Islet of Langerhans (tissue), 1 donor: ENCODE measurements around a stretch of chr11.

GRCh38 chr11:57781351-57782022, 19.9 kb downstream of the CTNND1 start:
- RRBS, result no CpG with 5 or more reads among the region's 3 CpGs

DNA sequence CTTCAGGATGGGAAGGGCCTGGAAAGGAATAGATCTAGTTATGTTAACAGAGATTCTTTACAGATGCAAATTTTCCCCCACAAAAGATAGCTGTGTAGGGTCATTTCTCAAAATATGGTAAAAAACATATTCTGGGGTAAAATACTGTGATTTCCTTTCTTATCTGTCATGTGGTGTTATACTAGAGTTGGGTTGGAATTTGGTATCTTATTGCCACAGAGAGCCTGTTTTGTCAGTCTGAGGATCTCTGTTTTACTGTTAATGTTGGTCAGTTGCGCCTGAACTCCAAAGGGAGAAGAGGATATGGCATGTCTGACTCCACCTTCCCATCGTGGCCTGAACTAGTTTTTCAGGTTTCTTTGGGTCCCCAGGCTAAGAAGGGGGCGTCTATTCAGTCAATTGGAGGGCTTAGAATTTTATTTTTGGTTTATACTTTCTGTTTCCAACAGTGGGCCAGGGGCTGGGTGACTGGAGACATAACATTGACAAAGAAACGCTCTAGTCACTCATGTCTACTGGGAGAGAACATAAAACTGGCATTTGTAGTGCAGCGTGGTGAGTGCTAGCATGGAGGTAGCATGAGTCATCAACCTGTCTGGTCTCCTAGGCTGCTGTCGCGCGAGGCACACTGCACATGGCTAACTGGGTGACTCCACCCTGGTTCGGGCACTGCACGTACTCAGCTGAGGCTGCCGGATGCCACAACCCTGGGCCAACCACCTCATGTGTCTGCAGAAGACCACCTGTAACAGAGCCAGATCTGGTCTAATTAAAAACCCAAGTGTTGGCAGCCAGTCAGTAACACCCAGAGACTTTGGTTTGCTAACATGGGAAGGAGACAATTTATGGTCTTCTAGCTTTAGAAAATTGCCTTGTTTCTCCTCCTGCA, 120.1 kb upstream of the OR9Q1 start:
- RRBS, result no CpG with 5 or more reads among the region's 11 CpGs

- RRBS, result 5% methylated on average over 5 of the region's 43 CpGs
Measured at GRCh38 chr11:58577938-58578654, 767 bp upstream of the ZFP91 start.

GRCh38 chr11:58579326-58580582, 891 bp downstream of the ZFP91 start:
- RRBS, result 3% methylated on average over 21 of the region's 67 CpGs

DNA sequence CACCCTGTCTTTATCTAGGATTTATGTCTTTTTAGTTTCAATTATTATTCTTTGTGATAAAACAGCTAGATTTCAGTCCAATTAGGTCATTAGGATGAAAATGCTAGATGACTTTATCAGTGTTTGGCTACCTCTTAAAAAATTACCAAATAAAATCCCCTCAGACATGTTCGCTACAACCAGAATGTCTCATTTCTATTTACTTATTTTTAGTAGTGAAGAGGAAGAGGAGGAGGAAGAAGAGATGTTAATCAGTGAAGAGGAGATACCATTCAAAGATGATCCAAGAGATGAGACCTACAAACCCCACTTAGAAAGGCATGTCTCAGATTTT, 11.8 kb upstream of the CNTF start:
- RRBS, result no CpG with 5 or more reads among the region's 1 CpG

DNA sequence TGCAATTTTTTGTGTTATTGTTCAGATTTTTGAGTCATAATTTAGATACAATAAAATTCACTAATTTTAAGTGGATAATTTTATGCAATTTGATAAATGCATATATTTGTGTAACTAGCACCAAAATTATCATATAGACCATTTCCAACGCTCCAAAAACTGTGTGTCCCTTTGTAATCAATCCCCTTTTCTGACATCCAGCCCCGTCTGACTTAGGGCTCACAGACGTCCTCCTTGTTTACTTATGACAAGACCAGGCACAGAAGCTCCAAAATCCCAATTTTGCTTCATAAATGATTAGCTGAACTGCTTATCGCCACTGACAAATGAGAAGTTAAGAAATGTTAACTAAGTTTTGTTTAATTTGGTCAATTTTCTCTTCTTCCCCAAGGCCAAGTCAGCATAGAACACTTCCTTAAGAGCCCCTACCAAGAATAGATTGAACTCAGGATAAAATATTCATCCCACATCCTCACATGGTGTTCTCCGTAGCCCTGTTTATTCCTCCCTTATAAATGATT, 30.6 kb upstream of the GLYAT start:
- RRBS, result no CpG with 5 or more reads among the region's 5 CpGs

- RRBS, result no CpG with 5 or more reads among the region's 22 CpGs
Measured at GRCh38 chr11:58900895-58901501, 38.3 kb upstream of the GLYATL1 start.

DNA sequence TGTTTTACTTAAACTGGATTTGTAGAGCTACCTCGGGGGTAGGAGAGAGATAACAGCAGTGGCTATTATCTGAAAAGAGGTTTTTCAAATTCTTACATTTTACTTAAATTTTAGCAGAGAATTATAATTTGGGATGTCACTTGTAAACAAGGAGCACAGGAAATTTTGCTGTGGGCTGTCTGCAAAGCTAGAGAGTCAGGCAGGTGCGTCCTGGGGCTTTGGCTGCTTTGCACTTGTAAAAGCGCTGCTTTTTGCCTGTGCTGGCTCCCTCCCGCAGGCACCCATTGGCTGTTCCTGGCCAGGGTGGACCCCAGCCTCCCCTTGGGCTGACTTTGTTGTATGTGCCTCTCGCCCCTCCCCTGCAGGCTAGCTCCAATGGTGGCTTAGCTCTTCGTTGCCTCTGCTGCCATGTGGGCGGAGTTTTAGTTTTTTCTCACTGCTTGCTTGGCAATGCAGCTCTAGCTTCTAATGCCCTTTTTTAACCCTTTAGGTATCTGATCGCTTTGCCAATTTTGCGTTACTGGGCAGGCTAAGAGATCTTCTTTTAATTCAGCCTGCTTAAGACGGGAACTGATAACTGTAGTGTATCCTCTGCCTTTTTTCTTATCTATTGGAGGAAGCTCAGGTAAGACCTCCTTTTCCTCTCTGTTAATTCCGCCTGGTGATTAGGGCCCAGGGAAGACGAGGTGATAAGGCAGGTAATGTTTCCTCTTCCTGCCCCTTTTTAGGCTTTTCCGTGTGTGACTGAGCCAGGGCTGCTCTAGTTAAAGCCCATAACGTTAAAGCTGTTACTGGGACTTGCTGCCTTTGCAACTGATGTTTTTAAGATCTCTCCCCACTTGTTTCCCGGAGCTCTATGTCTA, 11.9 kb upstream of the GLYATL1 start:
- RRBS, result no CpG with 5 or more reads among the region's 15 CpGs

- RRBS, result no CpG with 5 or more reads among the region's 19 CpGs
Measured at GRCh38 chr11:59172700-59173028, 732 bp downstream of the DTX4 start.

- RRBS, result no CpG with 5 or more reads among the region's 43 CpGs
Measured at GRCh38 chr11:59555649-59556798, 44.7 kb downstream of the OR4D9 start.

DNA sequence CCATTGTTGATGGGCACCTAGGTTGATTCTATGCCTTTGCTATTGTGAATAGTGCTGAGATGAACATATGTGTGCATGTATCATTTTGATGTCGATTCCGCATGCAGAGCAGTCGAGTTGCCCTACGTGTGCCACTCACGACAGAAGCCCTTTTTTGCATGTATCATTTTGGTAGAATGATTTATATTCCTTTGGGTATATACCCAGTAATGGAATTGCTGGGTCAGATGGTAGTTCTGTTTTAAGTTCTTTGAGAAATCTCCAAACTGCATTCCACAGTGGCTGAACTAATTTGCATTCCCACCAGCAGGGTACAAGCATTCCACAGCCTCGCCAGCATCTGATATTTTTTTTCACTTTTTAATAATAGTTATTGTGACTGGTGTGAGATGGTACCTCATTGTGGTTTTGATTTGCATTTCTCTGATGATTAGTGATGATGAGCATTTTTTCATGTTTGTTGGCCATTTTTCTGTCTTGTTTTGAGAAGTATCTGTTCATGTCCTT, 11.3 kb upstream of the OSBP start:
- RRBS, result no CpG with 5 or more reads among the region's 6 CpGs

DNA sequence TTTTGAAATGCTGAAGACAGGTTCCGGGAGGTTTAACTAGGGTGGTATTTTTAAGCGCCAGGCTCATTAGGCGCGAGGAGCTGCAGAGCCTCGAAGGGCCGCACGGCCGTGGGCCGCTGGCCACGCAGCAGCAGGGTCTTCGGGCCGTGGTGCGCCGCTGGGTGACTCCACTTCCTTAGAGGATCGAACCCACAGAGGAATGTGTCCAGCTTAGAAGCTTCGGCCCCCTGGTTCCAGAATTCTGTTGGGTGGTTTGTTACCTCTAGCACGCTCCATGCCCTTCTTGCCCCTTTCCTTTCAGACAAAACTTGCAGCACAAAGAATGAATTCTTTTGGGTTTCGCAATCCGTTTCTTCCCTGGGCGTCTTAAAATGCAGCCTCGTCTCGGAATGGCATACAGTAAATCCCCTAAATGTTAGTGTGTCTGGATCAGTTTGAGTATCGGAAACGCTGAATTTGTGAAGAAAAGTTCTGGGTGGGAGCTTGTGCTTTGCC, 813 bp upstream of the PATL1 start:
- RRBS, result no CpG with 5 or more reads among the region's 24 CpGs

DNA sequence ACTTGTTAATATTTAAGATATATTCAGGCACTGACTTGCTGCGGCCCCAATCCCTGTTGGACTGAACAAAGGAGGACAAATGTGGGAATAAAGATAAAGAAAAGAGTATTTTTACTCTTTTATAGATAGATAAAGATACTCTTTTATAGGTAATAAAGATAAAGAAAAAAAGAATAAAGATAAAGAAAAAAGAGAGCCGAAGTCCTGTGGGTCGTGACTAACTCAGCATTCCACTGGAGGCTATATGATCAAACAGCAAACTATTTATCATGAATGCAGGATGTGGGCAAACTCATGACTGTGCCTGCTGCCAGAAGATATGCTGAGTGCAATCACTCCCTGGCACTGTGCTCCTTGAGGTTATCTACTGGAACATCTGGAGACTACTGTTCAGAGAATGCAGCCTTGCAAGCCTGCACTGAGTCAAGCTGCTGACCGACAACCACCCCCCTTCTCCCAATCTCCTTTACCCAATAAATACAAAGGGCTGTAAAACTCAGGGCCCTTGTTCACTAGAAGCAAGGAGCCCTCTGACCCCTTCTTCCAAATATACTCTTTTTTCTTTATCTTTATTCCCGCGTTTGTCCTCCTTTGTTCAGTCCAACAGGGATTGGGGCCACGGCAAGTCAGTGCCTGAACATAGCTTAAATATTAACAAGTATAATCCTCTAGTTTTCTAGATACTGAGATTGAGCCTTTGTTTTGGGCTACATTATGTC, 6.8 kb downstream of the OR10V1 start:
- RRBS, result no CpG with 5 or more reads among the region's 7 CpGs

- RRBS, result no CpG with 5 or more reads among the region's 3 CpGs
Measured at GRCh38 chr11:59776246-59776874, 21.2 kb downstream of the STX3 start.

GRCh38 chr11:60848248-60848456, 6.2 kb downstream of the CCDC86 start:
- RRBS, result 100% methylated on average over 2 of the region's 6 CpGs

DNA sequence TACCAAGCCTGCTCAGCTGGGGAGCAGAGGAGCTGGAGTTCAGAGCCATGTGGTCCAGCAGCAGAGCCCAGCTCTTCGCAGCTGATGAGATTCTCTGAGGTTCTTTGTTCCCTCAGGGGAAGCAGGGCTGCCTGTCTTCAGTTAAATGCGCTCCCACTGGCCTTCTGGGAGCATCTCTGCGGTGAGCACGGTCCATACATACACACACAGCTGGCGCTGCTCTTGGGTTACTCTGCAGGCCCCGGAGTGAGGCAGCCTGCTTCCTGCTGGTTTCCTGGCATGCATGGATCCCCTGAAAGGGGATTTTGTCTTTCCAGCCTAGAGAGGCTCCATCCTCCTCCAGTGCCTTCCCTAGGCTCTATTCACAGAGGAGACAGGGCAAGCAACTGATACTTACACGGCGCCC, 5.3 kb upstream of the PTGDR2 start:
- RRBS, result no CpG with 5 or more reads among the region's 8 CpGs

DNA sequence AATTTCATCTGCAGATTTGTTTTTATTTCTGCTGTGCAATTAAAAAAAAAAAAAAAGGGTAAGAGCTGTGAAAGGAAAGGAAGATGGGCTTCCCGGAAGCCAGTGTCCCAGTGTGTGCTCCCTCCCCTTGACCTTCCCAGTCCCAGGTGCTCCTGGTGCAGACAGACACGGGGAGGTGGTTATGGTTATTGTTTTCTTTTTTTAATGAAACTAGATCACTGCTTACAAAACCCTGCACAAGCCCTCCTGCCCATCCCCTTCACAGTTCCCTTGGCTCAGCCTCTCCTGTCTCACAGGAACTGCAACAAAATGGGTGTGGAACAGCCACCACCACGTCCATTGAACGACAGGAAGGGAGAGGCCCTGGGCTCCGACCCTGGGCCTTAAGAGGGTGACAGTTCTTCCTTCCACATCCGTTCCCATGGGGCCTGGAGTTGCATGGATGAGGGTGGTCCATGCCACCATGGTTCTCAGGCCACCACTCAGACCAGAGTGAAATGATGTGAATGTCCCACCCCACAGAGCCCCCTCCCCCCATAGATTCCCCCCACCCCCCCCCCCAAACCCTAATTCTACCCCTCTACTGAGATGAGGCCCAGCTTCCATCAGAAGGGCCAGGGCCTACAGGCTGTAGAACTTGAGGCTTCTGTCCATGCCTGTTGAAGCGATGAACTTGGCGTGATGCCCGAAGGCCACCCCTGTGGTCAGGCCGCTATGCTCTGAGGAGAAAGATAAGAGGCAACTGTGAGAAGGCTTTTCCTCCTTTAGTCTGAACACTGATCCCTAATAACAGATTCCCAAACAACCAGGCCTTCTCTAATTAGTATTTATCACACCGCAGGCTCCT, 15.6 kb downstream of the PRPF19 start:
- RRBS, result no CpG with 5 or more reads among the region's 11 CpGs

DNA sequence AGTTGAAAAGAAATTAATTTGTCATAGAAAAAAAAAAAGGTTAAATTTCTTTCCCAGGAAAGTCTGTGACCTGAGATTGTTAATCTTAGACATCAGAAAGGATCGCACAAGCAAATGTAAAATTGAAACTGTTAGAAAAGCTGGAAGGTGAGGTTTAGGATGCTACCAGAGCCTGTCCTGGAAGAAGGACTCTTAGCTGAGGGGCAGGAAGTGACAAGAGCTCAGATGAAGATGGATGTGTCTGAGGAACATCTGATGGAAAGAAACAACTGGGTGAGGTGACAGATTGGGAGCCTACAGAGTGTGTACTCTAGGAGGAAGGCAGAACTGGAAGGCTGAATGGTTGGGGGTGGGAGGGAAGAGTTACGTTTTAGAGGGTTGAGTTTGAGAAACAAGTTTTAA, 2.0 kb upstream of the TMEM109 start:
- RRBS, result no CpG with 5 or more reads among the region's 2 CpGs

- RRBS, result no CpG with 5 or more reads among the region's 17 CpGs
Measured at GRCh38 chr11:60915260-60915946, 1.4 kb downstream of the TMEM109 start.